Panc1 (cell line): ENCODE measurements around a stretch of chr1.

- RRBS, 2 experiments, result no CpG with 5 or more reads among the region's 4 CpGs
Observed at GRCh38 chr1:230073325-230074020, 6.4 kb downstream of the GALNT2 start.

DNA sequence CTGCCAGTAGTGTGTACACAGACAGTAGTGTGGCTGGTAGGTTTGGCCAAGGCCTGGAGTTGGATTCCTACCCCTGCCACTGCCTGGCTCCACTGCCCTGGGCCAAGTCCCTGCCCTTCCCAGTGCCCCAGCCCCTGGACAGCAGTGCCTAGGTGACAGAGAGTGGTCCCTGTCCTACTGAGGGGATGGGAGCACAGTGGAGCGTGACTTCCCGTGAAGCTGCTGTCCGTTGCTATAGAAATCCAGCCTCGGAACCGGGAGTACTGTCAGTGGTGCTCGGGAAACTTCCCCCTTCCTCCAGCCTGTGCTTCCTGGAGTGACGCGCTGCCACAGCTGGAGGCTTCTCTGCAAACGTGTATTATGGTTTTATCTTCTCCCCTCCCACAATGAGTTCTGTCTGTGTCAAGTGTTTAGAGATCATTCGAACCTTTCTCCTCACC, 73.3 kb downstream of the GALNT2 start:
- RRBS, 2 experiments, result no CpG with 5 or more reads among the region's 10 CpGs

DNA sequence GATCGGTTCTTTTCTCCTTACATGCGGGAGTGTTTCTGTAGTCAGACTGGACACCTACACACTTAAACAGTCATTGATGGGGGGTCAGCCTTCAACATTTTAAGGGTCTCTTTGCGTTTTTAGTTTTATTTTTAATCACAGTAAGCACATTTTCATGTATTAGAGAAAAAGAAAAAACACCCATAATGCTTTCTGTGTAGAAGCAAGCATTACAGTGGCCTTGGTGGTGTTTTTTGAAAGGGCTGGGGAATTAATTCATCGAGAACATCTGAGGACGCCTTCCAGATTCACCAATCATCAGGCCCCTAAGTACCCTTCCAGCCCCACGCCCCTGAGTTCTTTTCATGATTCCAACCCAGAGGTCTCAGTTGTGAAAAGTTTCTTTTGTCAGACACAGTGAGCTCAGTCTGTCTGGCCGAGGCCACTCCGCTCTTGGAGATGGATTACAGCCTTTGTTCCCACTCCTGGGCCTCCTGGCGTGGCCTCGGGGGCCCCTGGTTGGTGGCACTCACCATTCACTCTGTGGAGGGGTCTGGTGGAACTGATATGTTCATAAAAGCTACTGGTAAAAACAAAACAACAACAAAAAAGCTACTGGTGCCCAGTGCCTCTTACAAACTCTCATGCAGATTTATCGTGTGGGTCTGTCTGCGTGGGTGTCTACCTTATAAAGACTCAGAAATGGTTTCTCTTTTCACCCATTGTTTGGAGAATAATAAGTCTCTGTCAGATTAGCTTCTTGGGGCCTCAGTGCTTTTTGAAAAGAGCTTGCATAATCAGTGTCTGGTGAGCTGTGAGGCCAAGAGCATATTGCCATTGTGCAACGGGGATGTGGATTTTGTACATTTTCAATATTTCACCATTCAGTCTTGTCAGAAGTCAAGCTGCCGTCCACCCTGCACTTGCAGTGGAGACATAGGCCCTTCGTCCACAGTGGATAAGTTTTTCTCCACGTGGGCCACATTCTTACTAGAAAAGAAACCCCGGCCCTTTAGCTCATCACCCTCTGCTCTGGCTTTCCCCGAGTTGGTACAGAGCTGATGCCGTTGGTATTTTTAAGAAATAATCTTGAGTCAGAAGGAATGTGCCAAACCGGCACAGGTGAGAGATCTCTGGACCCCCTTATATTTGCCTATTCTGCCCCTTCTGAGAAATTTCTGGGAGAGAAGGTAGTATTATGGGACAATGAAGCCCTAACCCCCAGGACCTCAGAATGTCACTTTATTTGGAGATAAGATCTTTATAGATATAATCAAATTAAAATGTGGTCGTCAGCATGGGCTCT, 86.7 kb downstream of the GALNT2 start:
- RRBS, 2 experiments, result 96 to 100% methylated on average over 1 to 2 of the region's 21 CpGs

GRCh38 chr1:230641821-230642141, 500 bp upstream of the COG2 start:
- RRBS, 2 experiments, result no CpG with 5 or more reads among the region's 17 CpGs

GRCh38 chr1:230739802-230740210, 7.4 kb upstream of the CAPN9 start:
- RRBS, 2 experiments, result no CpG with 5 or more reads among the region's 5 CpGs

GRCh38 chr1:230856766-230857645, 11.3 kb downstream of the C1orf198 start:
- RRBS, 2 experiments, result 48 to 70% methylated on average over 6 of the region's 20 CpGs

DNA sequence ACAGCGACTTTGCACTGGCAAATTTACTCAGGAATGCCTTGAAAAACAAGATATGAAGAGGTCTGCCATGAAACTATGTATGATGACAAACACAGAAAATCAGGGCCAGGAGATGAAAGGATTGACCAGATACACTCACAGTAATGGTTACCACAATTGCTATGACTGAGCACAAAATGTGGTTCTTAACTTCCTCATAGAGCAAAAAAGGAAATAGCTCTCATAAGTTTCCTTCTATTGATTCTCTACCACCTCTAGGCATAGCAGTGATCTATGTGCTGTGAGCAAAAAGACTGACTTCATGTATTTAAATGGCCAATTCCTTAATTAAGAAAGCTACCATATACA, 5.7 kb downstream of the TTC13 start:
- RRBS, 2 experiments, result no CpG with 5 or more reads among the region's 1 CpG

DNA sequence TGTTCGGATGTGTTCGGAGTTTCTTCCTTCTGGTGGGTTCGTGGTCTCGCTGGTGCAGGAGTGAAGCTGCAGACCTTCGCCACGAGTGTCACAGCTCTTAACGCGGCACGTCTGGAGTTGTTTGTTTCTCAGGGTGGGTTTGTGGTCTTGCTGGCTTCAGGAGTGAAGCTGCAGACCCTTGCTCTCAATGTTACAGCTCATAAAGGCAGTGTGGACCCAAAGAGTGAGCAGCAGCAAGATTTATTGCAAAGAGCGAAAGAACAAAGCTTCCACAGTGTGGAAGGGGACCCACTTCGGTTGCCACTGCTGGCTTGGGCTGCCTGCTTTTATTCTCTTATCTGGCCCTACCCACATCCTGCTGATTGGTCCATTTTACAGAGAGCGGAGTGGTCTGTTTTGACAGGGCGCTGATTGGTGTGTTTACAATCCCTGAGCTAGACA, 47.8 kb downstream of the GNPAT start:
- RRBS, 2 experiments, result no CpG with 5 or more reads among the region's 13 CpGs

DNA sequence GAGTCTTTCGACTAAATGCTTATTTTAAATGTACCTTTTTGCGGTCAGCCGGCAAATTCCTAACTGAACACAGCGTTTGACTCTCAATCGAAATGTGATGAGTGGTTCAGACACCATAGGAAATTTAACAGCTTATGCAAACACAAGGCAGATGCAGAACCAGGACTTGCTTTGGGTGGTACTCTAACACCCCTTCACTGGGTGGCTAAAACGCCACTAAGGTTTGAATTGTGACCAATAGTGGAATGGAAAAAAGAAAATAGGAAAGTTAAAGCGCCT, 1.7 kb downstream of the EGLN1 start:
- RRBS, 2 experiments, result no CpG with 5 or more reads among the region's 7 CpGs

DNA sequence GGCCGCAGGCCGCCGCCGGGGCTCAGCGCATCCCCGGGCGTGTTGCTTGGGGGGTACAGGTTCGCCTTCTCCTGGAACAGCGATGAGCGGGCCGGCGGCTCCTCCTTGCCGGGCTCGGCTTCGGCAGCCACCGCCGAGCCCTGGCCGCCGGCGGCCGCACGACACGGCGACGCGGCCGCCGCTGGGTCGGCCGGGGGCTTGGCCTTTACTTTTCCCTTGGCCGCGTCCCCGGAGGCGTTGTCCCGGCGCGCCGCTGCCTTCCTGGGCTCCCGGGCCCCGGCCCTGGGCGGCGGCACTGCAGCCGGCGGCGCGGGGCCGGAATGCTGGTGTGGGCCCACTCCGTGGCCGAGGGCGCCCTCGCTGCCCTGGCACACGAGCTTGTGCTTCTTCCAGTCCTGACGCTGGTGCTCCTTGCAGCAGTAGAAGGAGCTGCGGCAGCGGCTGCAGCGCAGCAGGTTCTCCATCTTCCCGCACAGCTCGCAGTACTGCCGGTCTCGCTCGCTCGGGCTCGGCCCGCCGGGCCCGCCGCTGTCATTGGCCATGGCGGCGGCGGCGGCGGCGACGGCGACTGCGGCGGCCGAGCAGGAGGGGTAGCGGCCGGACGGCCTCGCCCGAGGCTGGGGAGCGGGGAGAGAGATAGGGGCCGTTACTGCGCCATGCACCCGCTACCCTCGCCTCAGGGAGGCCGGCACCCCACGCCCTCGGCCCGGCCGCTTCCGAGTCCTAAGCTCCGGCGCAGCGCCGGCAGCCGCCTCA, 562 bp downstream of the EGLN1 start:
- RRBS, 2 experiments, result 2 to 7% methylated on average over 46 to 48 of the region's 99 CpGs

DNA sequence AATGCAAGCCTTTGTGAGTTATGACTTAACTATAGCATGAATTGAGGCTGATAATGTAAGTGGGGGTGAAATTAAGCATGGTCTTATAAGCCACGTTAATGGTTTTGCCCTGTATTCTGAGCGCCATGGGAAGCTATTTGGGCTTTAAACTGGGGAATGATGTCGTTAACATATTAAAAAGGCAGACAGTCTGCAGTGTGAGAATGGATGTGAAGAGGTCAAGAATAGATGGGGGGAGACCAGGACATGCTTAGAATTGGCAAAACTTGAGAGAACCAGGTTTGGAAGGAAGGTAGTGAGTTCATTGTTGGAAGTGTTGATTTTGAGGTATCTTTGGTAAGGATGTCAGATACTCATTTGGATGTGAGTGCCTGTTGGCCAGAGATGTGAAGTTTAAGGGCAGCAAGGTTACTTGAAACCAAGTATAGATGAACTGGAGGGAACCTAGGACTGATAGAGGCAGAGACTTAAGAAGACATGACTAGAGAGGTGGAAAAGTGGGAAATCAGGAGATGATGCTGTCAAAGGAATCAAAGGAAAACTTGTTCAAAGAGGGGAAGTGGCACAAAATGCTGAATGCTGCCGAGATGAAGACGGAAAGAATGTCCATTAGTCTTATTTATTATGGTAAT, 28.5 kb downstream of the TSNAX start:
- RRBS, 2 experiments, result no CpG with 5 or more reads among the region's 5 CpGs

DNA sequence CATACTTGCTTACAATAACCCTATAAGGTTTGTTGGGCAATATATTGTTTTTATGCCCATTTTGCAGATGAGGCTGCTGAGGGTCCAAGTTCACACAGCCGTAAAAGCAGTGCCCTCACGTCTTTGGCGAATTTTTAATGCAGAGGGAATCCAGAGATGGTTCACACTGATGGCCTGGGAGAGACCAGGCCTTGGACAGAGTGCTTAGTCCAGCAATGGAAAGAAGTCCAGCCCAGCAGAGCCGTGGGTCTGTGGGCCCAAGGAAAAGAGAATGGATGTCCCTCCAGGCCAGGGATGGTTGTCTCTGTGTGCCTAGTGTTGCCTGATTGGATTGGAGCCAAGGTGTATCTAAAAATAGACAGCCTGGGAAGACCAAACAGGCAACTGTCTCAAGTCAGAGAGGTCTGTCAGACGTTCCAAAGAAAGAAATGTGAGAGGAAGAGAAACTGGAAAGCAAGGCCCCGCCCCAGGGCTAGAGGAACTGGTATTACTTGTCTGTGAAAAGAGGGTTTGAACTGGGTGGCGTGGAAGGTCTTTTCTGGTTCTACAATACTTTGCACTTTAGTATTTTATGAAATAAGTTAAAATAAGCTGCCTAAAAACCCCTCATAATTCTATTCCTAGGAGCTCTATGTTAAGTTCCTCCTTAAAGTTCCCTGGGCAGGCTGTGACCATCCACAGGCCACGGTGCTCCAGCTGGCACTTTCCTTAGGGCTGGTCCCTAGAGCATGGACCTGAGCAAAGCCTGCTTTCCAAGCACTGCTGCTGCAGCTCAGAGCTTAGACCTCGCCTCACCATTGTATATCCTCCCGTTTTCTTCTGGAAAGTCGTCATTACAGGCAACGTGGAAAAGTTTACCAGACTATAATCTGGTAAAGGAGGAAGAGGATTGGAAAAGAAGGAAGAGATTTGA, 151.5 kb downstream of the DISC1 start:
- RRBS, 2 experiments, result no CpG with 5 or more reads among the region's 12 CpGs

DNA sequence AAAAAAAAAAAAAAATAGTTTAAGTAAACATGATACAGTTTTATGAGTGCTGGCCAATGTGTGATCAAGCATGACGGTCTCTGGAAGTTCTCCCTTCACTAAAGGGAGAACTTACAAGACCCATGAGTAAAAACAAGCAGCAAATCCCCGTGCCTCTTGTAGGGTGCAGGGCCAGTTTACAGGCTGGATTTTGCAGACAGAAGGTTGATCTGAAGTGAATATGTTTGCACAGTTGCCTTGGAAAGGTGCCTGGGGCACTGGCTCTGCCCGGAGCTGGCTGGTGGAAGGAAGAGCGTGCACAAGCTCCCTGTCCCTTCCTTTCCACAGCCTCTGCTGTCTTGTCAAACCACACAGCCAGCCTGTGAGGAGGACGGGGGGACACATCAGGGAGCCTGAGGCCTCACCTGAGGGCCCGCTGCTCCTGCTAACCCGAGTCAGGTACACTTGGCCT, 251.7 kb downstream of the SIPA1L2 start:
- RRBS, 2 experiments, result no CpG with 5 or more reads among the region's 7 CpGs

DNA sequence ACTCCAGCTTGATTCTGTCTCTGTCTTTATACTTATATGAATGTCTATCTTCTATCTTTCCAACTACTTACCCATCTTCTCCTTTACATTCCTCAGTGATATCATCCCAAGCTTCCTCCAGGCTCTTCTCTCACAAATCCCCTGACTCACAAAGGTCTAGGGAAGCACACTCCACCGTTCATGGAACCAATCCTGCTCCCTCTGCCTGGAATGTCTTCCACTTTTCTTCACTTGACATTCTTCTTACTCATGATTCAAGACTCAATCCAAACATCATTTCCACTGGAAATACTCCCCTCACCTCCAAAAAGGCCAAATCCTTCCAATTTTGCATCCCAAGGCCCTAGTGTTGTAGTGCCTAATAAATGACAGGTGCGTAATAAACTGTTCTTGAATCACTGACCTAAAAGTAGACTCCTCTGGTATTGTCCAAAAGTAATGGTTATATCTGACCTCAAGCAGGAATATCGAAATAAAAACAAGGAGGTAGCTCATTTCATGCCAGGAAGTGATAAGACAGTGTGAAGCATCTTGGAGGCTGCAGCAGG, 132.1 kb downstream of the SIPA1L2 start:
- RRBS, 2 experiments, result no CpG with 5 or more reads among the region's 3 CpGs

DNA sequence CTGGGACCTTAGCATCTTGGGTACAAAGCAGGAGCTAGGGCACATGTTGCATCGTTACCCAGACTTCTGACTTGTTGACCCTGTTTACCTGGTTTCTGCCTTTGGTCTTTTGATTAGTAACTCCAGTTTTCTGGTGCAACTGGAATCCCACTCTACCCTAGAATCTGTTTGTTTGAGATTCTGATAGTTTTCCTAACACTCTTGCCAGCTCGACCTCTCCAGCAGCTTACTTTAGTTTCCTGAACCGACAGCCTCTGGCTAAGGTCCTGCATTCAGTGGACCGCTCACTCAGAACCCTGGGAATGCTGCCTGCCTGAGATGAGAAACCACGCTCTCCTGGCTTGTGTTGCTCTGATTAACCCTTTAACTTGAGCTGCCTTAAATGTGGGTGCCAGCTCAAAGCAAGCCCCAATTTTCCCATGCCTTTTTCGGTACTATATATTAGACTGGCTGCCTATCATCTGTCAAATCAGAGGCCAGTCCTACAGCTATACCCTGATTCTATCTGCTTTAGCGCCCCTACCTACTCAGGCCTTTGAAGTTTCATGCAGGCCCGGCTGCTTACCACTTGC, 45.3 kb upstream of the SIPA1L2 start:
- RRBS, 2 experiments, result no CpG with 5 or more reads among the region's 8 CpGs

DNA sequence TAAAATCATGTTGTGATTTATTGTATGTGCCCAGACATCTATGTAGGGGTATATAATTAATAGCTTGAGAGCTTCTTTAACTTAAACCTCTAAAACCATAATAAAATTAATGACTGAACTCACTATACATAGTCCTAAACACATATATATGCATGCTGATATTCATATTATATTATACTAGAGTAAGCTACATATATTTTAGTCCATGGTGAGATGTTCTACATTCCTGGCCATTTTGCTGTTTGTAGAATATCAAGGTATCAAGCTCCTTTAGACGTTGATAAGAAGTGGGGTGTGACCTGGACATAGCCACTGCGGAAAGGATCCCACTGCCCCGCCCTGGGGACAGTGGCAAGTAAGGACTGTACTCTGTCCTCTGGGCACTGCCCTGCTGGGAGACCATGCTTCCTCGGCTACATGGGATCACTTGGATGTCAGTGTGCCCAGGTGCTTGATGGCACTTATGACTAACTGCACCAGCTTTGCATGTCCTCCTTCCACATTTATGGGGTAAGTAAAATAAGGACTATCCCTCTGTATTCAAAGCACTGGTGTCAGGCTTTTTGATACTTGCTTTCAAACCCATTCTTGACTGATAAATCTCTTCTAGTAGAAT, 46.3 kb upstream of the NTPCR start:
- RRBS, 2 experiments, result no CpG with 5 or more reads among the region's 4 CpGs

- RRBS, 2 experiments, result no CpG with 5 or more reads among the region's 4 CpGs
Observed at GRCh38 chr1:232968817-232969493, 18.5 kb downstream of the NTPCR start.

DNA sequence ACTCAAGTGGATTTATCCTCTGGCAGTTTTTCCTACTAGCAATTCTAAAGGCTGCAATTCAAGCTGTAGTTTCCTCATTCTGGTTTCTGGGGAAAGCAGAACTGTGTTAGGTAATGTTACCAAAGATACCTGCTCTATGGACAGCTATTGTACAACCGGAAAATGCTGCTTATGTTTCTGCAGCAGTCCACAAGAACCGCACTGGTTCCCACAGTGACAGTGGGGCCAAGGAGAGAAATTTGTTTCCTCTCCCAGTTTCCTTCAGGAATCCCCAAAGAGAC, 52.7 kb downstream of the PCNX2 start:
- RRBS, 2 experiments, result no CpG with 5 or more reads among the region's 2 CpGs

- RRBS, 2 experiments, result 19% methylated on average over 1 of the region's 6 CpGs; no CpG with 5 or more reads in 1 of the 2 experiments
Observed at GRCh38 chr1:233328810-233329162, 1.3 kb downstream of the MAP3K21 start.